WTC11 (cell line): ENCODE data around the genes NKX2-1, LRFN5, FSCB and FANCM.

- PRO-cap = no peak
These were observed 37.6 kb downstream of the PRORP start for GRCh38 chr14:35159816-35160512.

GRCh38 chr14:35333369-35334585 is 41.6 kb downstream of the PSMA6 start:
- PRO-cap = no peak

DNA sequence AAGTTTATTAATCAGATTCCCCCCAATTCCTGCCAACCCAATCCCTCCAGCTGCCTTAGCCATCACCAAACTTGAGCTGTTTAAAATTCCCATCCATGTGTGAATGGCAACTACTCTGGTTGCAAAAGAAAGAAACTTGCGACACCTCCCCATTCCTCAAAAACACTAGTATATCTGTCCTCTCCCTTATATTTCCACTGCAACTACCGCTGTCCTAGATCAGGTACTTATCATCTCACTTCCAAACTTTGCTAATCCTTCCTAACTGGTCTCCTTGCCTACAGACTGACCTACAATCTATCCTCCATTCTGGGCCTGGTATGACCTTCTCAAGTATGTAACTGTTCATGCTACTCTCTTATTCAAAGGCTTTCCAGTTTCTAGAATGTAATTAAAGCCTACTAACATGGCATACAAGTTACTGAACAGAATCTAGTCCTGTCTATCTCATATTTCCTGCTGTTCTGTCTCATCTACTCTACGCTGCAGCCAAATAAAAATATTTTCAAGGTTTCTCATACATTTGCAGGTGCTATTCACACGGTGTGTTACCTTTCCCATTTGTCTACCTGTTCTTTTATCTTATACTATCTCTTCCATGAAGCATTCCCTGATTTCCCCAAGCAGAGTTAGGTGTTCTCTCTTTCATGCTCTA is 69.4 kb downstream of the RALGAPA1 start:
- PRO-cap = no peak

DNA sequence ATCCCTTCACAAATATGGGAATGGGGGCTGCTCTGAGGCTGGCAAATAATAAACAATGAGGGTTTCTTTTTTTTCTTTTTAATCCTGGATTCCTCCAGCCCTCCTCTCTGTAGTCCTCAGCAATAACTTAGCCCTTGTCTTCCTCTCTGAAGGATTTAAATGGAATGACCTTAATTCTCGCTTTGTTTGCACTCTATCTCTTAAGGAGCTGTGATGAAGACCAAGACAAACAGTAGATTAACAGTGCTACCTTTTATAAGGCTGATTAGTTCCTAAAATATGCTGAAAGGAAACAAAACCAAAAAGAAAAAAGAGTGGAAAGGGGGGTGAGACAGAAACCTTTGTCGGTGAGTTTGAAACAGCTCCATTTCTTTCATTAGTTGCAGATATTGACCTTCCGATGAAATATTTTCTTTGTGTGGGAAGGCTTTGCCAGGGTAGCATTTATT is 105.2 kb downstream of the MBIP start:
- PRO-cap = no peak

DNA sequence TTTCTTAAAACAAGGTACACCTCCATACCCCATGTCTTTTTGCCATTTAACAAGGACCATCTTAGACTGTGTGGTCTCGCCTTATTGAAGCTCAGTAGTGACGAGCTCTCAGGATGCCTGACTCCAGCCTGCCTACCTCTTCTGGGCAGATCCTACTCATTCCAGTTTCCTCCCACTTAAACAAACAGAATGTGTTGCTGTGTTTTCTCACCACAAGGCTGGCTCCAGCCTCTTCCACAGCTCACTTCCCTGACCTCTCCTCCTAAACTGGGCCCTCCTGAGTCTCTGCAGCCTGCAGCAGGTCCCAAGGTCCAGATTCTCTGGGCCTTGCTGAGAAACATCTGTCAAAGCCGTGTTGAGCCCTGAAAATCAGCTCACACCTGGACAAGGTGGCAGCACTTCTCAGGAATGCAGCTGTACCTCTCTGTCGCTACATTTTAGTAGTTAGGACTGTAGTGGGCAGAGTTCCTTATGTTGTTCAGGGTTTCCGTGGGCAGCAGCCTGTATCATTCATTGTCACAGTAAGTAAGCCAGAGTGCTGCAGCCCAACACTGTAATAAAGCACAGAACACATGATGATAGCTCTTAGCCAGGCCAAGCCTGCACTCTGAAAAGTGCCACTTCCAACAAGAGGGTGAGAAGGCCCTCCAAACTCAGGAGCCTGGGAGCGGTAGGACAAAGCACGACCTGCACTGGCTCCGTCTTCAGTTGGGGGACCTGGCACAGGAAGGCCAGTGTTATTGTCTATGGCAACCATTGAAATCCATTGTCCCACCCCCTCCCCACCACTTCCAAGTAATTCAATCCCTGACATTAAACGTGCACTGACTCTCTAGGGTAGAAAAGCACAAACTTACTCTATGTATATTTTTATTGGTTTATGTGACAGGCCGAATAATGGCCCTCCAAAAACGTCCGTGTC is 68.5 kb downstream of the NKX2-1 start:
- PRO-cap = no peak

- PRO-cap = no peak
These were observed at the start of gene NKX2-1 for GRCh38 chr14:36520023-36520899. TSS of gene NKX2-1 (minus strand) at chr14:36520232.

GRCh38 chr14:37036613-37037230 is 135.7 kb downstream of the SLC25A21 start:
- PRO-cap = no peak

DNA sequence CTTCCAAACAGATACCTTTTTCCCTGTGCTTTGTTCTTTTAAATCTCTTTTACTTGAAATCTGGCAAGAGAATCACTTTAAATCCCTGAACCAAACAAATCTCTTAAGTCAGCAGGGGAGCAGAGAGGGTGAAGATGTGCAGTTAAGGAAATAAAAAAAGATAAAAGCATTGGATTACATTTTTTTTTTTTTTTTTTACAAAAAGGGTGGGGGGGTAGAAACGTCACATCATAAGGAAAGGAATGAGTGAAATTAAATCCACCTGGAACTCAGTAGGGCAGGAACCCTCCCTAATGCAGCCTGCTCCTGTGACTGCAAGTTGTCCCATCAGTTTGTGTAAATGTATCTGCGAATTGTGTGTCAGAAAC is 1.4 kb downstream of the TTC6 start:
- PRO-cap = no peak

- PRO-cap = no peak
These were observed 2.2 kb downstream of the TTC6 start for GRCh38 chr14:37597433-37598161.

DNA sequence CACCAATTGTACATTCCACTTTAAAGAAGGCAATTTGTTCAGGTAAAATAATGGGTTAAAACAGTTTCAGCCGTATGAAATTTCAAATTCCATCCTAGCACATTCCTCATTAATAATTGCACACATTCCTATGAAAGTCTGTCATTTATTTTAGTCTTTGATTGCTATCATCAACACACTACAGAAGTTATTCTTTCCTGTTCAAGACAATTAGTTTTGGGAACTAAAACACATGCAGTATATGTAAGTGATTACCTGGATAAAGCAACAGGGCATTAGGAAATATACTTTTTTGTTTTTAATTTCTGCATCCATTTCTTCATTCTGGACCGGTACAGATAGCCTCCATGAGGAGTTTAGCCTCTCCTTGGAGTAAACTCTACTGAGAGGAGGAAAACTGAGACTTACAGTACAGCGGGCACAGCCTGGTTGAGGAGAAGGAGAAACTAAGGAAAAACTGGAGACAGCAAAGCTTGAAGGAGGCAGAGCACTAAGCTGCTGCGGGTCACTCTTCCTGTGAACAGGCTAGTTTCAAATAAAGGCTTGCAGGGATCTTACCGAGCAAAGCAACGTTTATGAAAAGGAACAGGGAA is 518 bp upstream of the SSTR1 start:
- PRO-cap = no peak

DNA sequence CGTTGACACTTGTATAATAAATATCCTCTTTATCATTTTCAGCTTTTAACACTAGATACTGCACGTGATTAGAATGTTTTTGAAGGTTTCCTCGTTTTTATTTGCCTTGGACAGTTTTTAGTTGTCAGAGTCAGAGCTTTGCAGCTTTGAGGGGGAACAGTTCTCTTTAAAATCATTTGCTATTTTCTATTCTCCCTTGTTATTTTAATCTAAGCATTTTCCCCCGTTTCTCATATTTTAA is 7.1 kb downstream of the PNN start:
- PRO-cap = no peak

GRCh38 chr14:39348428-39349108 is 83.7 kb downstream of the FBXO33 start:
- PRO-cap = no peak

DNA sequence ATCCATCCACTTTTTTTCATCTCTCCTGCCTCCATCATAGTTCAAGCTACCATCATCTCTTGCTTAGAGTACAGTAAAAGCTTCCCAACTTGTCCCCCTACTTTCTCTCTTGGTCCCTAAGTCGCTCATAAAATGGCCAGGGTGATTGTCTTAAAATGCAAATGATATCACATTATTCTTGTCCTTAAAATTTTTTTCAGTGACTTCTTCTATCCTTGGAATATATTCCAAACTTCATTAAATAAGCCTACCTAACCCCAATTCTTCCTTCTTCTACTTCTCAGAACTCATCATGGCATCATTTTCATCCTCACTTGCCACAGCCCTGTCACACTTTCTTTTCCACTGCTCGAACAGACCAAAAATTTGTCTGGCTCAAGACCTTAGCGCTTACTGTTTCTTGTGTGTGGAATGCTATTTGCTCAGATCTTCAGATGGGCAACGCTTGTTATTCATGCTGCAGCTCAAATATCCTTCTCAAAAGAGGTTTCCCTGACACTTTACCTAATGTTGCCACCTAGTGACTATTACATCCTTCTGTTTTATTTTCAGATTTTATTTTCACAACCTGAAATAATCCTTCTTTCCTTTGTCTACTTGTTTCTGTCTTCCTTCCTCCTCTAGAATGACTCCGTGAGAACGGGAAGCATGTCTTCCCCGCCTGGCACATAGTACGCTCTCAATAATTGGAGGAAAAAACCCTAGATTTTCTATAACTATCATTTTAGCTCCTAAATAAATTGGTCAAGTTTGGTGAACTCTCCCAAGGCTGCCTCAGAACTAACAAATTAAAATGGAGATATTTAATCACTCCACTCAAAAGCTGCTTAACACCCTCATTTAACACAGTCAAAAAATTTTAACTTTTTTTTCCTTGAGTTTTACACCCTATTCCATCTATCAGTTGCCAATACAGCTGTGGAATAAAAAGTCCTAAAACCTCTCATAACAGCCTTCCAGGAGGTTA is 5.6 kb downstream of the FBXO33 start:
- PRO-cap = no peak

DNA sequence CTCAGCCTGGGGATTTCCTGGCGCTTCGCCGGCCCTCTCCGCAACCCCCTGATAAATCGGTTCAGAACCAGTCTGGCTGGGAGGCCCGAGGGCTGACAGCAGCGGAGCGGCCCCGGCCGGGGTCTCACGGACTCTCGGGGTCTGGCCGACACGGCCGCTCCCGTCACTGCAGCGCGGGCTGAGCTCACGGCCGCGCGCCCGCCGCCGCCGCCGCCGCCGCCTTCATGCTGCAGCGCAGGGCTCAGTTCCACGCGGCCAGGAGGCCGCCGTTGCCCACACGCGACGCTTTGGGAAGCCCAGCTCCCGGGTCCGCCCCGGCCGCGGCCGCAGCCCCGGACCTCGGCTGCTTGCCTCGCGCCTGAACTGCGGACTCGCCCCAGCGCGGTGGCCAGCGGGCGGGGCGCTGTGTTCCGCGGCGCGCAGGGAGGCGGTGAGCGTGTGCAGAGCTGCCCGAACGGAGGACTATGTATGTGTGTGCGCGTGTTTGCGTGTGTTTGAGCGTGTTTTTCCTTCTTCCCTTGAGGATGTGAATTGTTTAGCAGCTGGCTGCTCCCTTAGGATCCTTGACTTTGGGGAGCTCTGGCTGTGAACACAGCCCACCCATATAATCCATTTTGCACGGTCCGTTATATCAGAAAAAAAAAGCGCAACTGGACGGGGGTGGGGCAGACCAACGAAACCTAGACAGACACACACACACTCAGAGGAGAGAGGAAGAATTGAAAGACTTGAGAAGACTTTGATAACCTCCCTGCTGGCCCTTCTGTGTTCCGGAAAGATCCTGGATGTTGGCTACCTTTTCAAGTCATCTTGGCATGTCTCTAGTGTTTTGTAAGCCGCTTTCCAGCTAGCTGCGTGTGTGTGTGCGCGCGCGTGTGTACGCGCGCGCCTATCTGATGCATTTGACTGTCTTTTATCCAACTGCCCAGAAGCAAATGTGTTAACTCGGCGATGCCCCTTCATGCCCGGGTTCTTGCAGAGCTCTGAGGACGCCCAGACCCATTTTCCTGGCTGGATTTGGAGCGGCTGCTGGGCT is at the start of gene LRFN5:
Gene LRFN5 (plus strand): TSS at position 207 of the 1,036 bp plus-strand sequence.
- PRO-cap = unidirectional peak, plus-strand start at position 64 of the sequence; unidirectional peak, minus-strand start at position 365 of the sequence

DNA sequence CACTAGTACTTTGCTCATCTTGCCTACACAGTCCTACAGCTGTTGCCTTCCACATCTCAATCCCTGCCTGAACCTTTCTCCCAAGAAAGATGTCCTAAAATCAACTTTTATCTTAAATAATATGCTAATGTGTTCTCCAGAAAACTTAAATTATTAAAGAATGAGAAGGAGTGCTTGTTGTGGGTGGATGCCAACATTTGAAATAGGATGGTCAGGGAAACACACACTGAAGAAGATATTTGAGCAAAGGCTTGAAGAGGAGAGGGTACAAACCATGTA is 1044.5 kb downstream of the LRFN5 start:
- PRO-cap = no peak

DNA sequence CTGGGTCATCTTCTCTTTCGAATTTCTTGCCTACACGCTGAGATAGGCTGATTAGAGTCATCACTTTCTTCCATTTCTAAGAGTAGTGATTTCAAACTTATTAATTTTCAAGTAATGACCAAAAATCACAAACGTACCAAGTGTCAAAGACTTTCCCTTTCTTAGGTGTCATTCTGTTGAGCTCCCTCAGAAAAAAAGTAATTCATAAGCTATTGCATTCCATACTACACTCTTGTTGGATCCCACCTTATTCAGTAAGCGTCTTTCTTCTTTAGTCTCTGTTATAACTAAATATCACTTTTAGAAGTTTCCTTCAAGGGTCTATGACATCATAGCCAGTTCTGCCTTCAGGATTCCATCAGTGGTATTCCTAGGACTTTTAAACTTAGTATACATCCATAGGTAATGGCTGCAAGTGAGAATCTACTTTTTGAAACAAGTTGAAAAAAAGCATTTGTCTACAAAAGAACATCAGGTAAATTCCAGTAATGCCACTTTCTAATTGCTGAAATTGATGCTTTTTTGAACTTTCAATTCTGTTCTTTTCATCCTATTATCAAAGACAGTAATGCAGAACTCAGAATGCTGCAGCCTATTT is at the start of gene FSCB:
Gene FSCB (minus strand): TSS at position 289 of the 598 bp plus-strand sequence.
- PRO-cap = no peak

- PRO-cap = no peak
These were observed 174.3 kb upstream of the C14orf28 start for GRCh38 chr14:44722852-44723187.

DNA sequence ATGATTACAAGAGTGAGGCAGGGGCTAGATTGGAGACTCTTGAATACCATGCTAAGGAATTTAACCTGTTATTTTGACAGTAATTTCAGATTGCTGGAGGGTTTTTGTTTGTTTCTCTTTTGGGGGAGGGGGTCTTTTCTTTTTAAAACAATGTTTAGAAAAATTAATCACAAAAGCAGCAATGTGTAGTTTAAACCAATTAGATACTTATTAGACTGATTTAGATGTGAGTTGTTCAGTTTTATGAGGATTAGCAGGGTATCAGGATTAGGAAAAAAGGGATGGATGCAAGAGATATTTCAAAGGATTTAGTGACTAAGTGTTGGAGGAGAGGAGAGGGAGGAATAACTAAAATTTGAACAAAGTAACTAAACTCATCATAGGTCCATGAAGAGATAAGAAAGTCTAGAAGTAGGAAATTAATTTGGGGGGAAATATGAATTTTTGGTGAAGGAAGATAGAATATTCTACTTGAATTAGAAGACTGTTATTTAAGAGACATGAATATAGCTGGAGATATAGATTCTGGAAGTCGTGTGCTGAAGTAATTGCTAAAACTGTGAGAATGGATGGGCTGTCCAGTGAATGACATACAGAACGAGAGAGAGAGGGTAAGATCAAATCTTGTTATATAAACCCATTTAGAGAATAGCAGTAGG is 18.8 kb downstream of the TOGARAM1 start:
- PRO-cap = no peak

GRCh38 chr14:45135455-45136506 is at the start of gene FANCM:
TSS of gene FANCM (plus strand) at chr14:45135930.
- PRO-cap = bidirectional peak, plus-strand start at chr14:45135930, minus-strand start at chr14:45135725; bidirectional peak, plus-strand start at chr14:45136231, minus-strand start at chr14:45136156

GRCh38 chr14:45206775-45207220 is 46.2 kb downstream of the MIS18BP1 start:
- PRO-cap = no peak